Caco-2 (cell line): ENCODE measurements around a stretch of chr5.

DNA sequence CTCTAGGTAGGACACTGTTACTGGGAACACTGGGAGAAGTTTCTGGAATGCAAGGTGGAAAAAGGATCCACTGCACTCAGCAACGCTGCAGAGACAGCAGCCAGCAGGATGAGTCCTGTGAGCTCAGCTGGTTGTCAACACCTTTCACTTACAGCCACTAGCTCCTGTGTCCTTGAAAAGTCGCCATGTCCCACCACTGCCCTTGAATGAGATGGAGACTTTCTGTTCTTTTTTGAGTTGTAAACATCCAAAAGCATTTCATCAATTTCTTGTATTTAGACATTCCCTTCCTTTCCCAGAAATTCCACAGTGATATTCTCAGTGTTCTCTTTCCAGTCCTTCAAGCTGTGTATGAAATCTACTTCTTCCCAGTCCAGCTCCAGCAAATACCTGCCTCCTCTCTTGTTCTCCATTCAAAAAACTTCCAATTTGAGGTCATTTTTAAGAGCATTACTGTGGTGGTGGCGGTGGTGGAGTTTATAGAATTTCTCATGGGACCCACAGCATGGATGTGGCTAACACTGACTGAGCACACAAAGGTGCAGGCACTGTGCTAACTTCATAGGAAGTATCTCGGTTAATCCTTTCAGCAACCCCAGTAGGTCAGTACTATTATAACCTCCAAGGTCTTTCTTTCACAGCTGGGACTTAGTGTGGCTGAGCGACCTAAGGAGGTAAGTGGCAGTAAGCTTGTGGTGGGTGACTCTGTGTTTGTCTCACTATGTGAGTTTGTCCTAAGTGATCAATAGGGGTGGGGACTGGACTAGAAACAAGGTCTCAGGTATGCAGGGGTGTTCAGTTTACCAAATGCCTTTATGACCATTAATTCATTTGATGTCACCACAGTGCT lies 15.0 kb upstream of the GPX3 start:
- PRO-cap = no peak
- RRBS = no CpG with 5 or more reads among the region's 5 CpGs

- PRO-cap = no peak
- RRBS = no CpG with 5 or more reads among the region's 5 CpGs
Measured at GRCh38 chr5:151016658-151017127, 3.7 kb upstream of the GPX3 start.

DNA sequence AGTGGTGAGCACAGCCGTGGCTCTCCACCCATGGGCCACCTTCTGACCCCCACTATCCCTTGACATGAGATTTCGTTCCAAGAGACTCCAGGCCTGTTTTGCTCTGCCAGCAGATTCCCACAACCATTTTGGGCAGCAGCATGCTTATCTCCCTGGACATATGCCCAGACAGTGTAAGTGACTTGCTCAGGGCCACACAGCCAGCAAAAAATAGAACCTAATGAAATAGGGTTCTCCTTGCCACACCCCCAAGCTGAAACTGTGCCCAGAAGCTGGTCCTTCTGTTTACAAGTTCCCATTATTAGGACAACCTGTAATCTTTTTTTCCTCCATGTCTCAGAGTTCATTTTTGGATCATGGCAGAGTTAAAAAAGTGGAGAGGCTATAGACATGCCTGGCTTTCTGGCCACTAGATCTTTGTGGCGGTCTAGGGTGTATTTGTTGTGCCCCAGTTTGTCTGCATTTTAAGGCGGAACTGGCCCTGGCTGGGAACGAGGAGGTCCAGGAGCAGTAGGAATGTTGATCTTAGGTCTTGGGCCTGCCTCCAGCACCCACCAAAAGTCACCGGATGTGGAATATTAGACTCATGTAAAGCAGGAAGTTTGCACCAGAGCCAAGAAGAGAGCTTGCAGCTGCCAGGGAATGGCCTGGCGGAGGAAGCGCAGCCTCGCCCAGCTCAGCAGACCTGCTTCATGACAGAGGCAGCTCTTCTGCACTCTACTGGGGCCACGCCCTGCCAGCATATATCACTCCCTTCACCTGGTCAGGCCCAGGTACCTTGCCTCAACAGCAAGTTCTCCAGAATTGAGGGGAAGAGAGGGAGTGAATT lies 3.1 kb downstream of the GPX3 start:
- PRO-cap = no peak
- RRBS = no CpG with 5 or more reads among the region's 10 CpGs

DNA sequence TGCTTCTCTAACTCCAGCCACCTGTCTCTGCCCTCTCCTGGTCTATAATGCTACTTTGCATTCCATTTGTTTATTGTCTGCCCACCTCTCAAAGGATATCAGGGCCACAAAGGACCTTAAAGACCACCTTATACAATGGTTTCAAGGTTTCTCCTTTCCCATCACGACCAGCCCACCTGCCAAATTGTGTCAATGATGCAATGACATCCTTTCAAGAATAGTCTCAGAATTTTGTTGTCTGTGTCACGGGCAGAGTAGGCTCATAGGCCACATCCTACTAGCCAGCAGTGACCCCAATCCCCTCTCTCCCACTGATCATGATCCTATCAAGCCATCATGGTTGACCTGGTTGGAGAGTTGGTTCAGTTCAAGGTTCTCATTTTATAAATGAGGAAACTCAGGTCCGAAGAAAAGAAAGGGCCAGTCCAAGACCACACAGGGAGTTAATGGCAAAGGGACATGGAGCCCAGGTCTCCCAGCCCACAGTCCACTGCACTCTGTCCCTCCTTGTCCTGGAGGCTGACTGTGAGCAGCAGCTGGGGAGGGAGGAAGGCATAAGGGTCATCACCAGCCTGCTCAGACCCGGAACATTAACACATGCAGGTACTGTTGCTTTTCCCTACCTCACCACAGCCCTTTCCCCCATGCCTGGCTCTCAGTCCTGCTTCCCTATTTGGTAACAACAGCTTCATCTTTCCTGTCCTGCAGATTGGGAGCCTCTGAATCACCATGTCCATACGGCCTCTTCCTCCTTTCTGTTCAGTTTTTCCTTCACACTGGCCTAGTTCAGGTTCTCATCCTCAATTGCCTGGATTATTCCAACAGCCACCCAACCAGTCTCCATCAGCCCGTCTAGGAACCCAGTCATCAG lies 3.9 kb downstream of the GPX3 start:
- PRO-cap = no peak
- RRBS = no CpG with 5 or more reads among the region's 6 CpGs

DNA sequence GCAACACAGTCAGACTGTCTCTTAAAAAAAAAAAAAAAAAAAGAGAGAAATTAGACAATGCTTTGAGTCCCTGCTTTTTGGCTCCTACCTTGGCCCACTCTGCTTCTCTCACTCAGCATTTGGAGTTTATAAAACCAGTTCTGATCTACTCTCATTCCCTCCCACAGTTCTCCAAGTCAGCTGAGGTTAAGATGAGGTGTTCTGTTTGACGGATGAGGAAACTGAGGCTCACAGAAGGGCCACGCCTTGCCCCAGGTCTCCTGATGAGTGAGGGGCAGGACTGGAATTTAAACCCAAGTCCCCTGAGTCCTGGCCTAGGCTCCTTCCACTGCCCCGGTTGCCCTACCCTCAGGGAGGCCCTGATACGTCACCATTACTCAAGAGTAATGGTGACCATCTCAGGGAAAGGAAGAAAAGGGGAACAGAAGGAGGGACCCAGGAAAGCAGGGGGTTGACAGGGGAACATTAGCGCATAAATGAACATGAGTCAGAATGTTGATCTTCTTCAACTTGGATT lies 9.1 kb downstream of the GPX3 start:
- PRO-cap = no peak
- RRBS = no CpG with 5 or more reads among the region's 5 CpGs

DNA sequence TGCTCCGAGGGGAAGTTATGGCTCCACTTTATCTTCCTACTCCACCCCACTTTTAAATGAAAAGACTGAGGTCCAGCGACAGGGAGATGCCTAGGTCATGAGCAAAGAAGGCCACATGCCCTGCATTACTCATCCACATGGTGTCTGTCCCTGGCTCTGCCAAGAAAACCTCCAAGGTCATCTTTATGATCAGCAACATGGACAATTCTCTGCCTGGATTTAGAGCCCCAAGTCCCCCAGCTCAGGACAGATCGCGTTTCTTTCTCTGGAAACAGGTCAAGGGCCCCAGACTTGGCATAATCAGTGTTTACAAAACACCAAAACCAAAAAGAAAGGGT lies 17.4 kb downstream of the GPX3 start:
- PRO-cap = no peak
- RRBS = no CpG with 5 or more reads among the region's 4 CpGs

GRCh38 chr5:151056519-151057303 lies 24.1 kb downstream of the TNIP1 start:
- PRO-cap = no peak
- RRBS = no CpG with 5 or more reads among the region's 25 CpGs

GRCh38 chr5:151058763-151059300 lies 22.0 kb downstream of the TNIP1 start:
- PRO-cap = no peak
- RRBS = no CpG with 5 or more reads among the region's 8 CpGs

DNA sequence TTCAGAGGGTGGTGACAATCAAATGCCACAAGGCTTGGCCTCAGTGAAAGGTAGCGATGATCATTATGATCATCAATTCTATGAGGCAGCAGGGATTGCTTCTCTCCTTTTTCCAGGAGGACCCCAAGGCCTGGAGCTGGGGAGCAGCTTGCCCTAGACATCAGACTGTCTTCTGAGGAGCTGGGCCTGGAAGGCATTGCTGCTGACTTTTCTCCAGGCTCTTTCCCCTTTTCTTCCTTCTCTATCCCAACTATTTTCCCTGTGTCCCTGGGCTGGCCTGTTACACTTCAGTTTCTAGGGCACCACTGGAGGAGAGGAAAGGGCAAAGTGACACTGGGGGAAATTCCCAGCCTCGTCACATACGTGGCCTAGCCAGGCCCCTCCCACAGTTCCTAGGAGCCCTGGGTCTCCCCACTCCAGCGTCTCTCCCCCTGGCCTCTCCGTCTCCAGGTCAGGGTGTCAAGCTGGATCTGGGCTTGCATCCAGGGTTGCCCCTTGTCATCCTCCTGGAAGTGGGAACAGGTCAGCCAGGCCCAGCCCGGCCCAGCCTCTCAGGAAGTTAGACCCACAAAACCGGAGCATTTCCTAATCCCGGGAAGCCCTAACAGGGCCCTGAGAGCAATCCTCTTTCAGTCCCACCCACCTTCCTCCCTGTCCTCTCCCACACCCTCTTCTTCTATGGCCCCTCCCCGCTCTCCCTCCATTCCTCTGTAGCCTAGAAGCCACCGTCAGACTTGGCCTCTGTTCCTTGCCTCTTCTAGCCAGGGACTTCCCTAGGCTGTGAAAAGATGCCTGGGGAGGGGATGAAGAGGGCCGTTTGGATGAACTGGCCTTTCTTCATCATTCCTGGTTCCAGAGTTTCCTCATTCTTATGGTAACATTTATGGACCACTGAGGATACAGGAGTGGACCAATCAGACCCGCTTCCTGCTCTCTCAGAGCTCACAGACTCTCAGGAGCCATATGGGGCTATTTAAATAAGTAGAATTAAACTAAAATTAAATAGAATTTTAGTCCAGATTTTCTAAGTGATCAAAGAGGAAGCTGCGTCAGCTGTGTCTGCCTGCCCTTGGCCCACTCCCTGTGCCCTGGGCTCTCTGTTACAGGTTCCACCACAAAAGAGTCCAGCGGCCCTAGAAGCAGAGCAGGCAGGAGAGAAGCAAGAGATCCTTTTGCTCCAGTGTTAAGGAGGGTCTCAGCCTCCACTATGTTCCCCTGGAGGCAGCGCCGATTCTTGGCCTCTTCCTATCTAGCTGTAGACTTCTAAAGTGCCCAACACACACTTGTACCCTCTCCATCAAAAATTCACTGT lies 4.9 kb upstream of the TNIP1 start:
- PRO-cap = no peak
- RRBS = no CpG with 5 or more reads among the region's 16 CpGs

DNA sequence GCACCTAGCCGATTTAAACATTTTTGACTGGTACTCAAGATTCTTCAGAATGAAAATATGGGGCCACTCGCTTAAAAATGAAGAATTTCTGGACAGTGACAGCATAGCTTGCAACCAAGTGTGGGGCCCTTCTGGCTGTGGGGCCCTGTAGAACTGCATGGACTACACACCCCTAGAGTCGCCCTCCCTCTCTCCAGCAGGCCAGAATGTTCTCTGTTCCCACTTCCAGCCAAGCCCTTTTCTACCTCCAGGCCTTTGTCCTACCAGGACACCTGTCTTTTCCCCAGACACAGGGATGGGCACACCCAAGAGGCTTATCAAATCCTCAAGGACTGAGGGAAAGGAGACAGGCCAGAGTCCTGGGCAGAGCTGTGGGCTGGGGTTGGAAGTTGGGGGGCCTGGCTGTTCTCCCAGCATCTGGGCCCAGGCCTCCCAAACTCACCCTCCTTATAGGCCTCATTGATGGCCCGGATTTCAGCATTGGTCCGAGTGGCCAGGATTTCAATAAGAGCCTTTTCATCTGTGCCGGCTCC lies 38.1 kb upstream of the TNIP1 start:
- PRO-cap = no peak
- RRBS = 91% methylated on average over 3 of the region's 6 CpGs

DNA sequence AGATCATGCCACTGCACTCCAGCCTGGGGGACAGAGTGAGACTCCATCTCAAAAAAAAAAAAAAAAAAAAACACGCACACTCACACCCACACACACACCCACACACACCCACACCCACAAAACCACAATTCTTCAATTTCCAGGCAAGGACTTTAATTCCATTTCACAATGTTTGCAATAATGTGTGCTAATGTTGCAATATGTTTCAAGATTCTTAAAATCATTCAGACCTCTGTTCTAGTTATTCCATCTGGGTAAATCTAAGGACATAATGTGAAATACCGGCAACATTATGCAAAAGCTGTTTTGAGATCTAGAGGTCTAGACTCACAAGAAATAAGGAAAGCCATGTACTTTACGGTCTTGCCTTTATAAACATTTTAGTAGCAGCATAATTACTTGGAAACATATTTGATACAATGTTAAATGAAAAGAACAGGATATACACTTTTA lies 28.2 kb downstream of the CCDC69 start:
- PRO-cap = no peak
- RRBS = no CpG with 5 or more reads among the region's 3 CpGs

GRCh38 chr5:151240924-151241252 lies 12.1 kb upstream of the GM2A start:
- PRO-cap = no peak
- RRBS = no CpG with 5 or more reads among the region's 1 CpG

DNA sequence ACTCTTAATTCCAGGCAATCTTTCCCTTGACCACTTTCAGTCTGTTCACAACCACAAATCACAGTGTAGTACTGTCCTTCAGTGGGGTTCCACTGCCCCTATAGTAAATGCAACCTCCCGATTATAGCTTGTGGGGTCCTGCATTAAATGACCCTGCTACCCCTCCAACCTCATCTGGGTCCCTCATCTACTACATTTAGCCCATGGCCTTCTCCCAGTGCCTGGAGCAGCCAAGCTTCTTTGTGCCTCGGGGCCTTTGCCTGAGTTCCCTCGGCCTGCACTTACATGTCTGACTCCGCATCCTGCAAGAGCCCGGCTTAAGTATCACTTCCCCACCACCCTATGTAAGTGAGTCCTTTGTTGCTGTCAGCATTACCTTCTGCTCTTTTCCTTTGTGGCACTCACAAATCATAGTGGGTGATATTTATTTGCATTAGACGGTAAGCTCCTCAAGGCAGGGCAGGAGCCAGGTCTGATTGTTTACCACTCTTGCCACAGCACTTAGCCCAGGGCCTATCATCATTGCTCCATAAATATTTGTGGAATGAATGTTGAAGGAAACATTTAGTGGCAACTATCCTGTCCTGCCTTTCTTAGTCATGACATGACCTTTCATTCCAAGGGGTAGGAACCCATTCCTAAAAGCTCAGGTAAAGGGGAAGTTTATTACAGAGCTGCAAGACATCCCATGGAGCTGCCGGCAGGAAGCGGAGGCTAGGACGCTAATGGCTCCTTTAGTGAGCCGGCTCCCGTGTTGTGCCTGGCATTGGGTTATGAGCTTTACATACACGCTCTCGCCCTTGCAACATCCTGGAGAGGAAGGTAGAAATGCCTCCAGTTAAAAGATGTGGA lies 4.8 kb downstream of the GM2A start:
- PRO-cap = no peak
- RRBS = 100% methylated on average over 1 of the region's 13 CpGs

GRCh38 chr5:151458367-151458970 lies 11.1 kb downstream of the SLC36A1 start:
- PRO-cap = no peak
- RRBS = no CpG with 5 or more reads among the region's 14 CpGs

GRCh38 chr5:151755139-151755758 lies 3.2 kb downstream of the ATOX1 start:
- PRO-cap = unidirectional peak, minus-strand start at chr5:151755585
- RRBS = no CpG with 5 or more reads among the region's 3 CpGs

GRCh38 chr5:152957192-152957657 lies 533.2 kb upstream of the GRIA1 start:
- PRO-cap = no peak
- RRBS = no CpG with 5 or more reads among the region's 1 CpG

DNA sequence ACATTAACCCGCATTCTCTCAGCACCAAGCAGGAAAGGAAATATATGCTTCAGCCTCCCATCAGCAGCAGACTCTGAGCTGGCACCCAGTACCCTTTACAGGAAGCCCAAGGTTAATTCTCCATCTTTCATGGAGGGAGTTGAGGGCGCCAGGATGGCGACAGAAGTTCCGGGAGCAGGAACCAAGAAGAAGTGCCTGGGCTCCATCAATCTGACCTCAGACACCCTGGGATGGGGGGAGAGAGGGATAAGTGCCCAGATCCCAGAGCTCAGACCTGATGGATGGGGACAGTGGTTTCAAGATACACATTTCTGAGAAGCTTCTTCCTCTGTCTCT lies 192.4 kb downstream of the GRIA1 start:
- PRO-cap = no peak
- RRBS = no CpG with 5 or more reads among the region's 4 CpGs

GRCh38 chr5:154002076-154002518 lies 36.6 kb downstream of the FAM114A2 start:
- PRO-cap = no peak
- RRBS = no CpG with 5 or more reads among the region's 4 CpGs

DNA sequence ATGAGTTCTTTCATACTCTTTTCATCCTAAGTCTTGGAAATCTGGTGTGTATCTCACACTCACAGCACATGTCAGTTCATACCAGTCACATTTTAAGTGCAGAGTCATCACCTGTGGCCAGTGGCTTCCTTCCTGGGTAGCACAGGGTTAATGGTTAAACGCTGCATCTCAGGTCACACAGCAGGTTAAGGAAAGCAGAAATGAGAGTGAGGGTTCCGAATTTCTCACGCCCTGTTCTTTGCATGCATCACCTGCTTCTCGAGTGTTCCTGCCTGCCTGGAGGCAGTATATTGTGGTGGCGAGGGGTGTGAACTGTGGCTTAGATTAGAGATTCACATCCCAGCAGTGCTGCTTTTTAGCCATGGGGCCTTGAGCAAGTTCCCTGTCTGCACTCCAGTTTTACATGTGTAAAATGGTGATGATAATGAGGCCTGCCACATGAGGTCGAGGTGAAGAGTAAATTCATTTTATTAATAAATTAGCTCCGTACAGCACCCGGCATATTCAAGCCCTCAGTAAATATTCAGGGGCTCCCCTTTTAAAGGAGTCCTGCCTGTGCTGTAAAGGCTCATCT lies 61.3 kb upstream of the SAP30L start:
- PRO-cap = no peak
- RRBS = no CpG with 5 or more reads among the region's 8 CpGs

DNA sequence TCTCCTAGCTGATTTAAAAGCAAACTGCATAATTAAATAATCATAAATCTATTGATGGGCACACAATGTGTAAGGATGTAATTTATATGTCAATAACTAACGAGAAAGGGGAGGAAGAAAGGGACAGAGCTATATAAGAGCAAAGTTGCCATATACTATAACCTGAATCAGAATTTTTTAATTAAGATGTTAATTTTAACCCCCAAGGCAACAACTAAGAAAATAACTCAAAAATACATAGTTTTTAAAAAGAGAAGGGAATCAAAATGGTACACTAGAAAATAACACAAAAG lies 22.9 kb upstream of the SAP30L start:
- PRO-cap = no peak
- RRBS = no CpG with 5 or more reads among the region's 1 CpG